Tongue (tissue), 2 donors: ENCODE measurements around a stretch of chr21.

GRCh38 chr21:33552900-33553535 lies 10.2 kb downstream of the SON start:
- RAMPAGE, long total RNA, result no peak

DNA sequence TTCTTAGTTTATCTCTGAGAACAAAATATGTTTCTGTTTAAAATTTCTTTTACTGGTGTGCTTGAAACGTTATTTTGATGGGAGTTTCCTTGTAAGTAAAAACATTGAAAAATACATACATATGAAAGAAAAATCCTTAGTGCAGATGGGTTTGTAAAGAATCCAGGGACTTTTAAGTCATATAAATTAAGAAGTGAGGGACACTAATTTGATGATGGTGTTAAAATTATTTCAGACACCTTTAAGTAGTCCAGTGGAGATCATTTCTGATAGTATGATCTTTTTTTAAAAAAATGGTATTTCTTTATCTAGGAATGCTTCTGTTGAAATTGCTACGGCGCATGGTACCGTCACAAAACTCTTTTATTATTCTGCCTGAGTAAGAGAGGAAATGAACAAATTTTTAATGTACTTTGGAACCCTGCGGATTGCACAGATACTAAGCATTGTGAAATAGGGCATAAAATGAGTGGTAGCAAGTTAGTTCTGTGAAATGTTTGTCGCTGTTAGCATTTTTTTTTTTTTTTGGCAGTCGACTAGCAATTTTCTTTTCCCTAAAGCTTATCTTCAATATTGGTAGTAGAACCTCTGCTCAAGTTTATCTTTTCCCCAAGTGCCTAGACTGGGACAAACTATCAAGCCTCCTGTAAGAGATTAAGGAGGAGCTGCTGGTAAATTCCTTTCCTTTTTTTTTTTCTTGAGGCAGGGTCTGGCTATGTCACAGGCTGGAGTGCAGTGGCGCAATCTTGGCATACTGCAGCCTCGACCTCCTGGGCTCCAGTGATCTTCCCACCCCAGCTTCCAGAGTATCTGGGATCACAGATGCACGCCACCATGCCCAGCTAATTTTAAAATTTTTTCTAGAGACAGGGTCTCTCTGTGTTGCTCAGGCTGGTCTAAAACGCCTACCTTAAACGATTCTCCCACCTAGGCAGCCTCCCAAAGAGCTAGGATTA lies 2.1 kb downstream of the ITSN1 start:
- RAMPAGE, long total RNA, result no peak

- RAMPAGE, long total RNA, result no peak
These were observed 118.5 kb downstream of the ITSN1 start for GRCh38 chr21:33760411-33761624.

- RAMPAGE, long total RNA, result no peak
These were observed 71.4 kb downstream of the ATP5PO start for GRCh38 chr21:33844100-33844802.

- RAMPAGE, long total RNA, result no peak
These were observed 47.7 kb downstream of the ATP5PO start for GRCh38 chr21:33867934-33868199.

DNA sequence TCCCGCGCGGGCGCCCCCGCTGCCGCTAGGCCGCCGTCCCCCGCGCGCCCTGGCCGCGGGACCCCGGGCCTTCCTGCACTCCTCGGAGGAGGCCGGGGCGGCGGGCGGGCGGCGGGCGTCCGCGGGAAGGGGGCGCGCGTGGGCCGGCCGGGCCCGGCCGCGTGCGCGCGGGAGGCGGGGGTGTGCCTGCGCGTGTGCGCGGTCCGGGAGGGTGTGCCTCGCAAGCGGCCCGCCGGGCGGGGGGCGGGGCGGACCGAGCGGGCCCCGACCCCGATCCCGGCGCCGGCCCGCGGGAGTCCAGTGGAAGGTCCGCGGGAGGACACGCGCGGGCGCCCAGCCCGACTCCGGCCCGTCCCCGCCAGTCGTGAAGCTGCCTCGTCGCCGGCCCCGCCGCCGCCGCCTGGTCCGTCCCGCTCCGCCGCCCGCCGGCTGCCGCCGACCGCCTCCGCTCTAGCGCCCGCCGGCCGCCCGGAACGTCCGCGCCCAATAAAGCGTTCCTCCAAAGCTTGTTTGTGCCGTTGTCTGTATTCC lies 461 bp downstream of the MRPS6 start:
- RAMPAGE, long total RNA, result no peak

- RAMPAGE, long total RNA, result no peak
These were observed 56.1 kb downstream of the MRPS6 start for GRCh38 chr21:34129424-34129962.

DNA sequence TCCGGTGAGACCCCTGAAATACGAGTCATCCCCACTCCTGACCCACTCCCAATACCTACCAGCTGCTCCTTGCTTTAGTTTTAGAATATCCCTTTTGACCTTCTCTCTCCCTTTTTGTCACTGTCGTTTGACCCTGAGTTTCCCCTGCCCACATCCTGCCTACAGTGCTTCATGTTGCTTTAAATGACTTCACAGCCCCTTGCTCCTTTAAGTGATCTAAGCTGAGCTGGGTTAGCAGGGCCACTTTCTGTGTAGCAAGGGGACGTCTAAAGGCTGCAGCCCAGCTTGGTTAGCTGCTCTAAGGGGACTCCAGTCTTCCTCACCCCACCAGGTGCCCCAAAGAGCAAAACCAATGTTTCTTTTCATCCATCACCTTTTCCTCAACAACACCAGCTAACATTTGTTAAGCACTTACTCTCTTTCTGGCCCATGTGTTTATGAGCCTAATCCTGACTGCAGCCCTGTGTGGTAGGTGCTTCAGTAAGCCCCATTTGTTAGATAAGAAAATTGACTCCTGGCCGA lies 125.5 kb downstream of the MRPS6 start:
- RAMPAGE, long total RNA, result no peak

DNA sequence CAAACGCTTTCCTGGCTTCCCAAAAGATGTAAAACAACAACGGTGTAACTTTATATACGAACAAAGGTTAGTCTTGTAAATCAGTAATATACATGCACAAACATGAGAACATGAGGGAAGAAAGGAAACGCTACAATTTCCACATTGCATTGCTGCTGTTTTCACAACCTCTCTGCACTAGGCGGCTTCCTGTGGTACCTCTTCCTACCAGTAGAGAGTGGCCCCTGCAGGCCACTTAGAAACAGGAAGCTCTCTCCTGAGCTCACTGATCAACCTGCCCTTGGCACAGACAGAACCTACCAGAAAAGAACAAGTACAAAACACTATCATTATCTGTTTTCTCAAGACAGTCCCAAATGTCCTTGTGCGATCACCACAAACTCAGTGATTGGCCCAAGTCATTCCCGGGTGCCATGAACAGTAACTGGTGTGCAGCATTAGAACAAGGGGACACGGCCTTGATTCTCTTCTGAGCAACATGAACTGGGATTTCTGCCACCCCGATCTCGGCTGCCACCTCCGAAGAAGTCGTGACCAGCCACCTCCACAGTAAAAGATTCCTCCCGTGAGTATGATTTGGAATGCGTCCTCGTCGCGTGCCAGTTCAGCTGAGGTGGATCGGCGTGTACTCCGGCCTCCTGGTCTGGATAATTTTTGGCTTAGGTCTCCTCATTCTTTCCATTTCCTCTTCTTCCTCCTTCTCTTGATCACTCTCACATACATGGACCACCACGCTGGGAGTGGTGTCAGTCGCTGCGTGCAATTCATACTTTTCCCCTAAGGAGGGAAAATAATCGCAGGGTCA lies 5.7 kb upstream of the KCNE1 start:
- RAMPAGE, long total RNA, result no peak

- RAMPAGE, long total RNA, result no peak
These were observed 11.2 kb upstream of the KCNE1 start for GRCh38 chr21:34523010-34523902.

- RAMPAGE, long total RNA, result no peak
These were observed 13.0 kb upstream of the KCNE1 start for GRCh38 chr21:34524613-34525782.

DNA sequence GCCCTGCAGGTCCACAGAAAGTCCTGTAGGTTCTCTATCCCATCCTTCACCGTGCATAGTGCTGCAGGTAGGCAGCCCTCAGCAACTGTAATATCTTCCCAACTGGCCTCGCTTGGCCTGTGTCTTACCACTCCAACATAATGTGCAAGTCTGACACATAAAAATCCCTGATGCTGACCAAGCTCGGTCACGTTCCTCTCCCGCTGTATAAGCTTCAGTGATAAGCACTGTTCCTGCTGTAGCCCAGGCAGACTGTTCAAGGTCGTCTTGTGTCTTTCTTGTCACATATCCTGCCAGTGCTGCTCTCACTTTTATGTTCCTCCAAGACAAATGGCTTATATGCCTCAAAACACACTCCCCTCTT lies 19.4 kb upstream of the KCNE1 start:
- RAMPAGE, long total RNA, result no peak

DNA sequence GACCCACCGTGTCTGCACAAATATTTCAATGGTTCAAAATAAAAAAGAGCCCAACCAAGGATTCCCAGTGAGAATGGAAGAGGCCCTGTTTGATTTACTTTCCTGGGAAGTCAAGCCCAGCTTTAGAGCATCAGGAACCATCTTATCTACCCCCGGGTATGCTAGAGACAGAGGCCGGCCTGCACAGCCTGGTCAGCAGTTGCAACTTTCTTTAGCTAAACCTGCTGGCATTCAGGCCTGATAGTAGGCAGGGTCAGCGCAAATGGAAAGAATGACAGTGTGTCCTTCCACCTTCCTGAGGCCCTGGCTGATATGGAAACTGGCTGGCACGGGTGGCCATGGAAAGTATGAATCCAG lies 34.9 kb downstream of the RCAN1 start:
- RAMPAGE, long total RNA, result no peak

GRCh38 chr21:34669996-34670736 lies 1.4 kb downstream of the CLIC6 start:
- RAMPAGE, long total RNA, result no peak

GRCh38 chr21:34790101-34790892 lies 121.5 kb downstream of the CLIC6 start:
- RAMPAGE, long total RNA, result no peak

GRCh38 chr21:34794457-34794788 lies 125.6 kb downstream of the CLIC6 start:
- RAMPAGE, long total RNA, result no peak

DNA sequence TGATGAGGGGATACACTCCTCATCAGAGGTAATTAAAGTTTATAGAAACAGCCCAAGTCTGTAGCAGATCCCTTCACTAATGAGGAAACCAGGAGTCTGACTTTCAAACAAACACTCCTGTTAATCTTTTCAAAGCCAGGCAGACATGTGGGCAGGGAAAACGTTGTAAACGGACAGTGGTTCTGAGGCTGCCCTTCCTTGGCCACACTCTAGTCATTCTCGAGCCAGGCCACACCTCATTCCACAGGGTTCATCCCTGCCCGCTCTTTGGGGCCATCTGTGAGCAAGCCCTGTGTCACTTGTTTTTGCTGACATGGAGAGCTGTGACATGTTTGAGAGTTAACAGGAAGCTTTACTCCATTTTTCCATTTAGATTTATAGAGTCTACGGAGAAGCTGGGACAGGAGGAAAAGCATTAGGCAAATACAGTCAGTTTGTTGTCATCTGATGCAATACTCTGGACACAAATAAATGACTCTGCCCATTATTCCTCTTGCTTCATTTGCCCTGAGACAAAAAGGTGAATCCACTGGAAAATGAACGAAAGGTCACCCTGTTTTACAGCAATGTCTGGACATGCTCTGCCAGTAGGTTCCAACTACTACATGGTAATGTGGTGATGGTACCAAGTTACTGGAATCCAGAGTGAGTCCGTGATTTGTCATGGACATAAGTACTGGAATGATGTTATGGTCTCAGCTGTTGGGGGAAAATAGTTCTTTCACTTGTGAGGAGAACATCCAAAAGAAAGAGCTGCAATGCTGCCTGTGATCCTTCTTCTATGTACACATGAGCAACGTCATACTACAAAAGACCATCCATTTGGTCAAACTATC lies 126.9 kb downstream of the CLIC6 start:
- RAMPAGE, long total RNA, result no peak

DNA sequence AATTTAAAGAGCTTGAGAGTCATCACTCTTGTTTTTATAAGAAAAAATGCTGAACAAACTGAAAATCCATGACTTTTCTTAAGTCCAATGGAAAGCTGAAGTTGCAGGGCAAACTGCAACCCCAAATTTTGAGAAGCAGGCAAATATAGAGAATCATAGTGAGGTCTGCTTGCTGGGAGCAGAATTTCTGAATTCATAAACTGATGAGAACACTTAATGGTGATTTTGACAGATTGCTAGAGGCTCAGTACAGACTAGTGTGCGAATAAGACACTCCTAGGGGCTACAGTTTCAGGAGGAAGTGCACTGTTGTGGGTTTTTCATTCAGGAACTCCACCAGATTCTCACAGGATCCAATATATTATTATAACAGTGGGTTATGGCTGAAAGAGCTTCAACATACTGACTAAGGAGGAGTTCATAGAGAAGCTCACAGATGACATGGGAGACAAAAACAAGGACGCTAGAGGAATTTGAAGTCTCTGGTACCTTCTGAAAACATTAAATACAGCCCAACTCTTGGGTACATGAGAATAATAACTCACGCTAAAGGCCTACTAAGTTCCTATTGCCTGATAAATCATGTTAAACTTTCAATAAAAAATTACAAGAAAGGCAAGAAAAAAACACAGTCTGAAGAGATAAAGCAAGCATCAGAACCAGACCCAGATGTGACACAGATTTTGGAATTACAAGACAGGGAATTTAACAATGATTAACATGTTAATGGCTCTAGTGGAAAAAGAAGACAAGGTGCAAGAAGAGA lies 135.3 kb downstream of the CLIC6 start:
- RAMPAGE, long total RNA, result no peak

DNA sequence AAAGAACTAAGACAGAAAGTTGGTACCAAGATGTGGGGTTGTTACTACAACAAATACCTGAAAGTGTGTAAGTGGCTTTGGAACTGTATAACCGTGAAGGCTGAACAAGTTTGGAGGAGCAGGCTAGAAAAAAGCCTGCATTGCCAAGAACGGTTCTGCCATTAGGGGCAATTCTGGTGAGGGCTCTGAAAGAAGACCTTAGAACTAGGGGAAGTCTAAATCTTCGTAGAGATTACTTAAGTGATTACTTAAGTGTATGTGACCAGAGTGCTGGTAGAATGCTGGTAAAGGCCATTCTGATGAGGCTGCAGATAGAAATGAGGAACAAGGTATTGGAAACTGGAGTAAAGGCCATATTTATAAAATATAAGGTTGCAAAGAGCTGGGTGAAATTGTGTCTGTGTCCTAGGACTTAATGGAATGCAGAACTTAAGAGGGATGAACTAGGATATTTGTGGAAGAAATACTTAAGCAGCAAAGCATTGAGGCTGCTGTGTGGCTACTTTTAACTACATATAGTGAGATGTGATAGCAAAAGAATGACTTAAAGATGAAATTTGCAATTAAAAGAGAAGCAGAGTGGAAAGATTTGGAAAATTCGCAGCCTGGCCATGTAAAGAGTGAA lies 158.1 kb downstream of the CLIC6 start:
- RAMPAGE, long total RNA, result no peak

- RAMPAGE, long total RNA, result no peak
These were observed 183.0 kb downstream of the RUNX1 start for GRCh38 chr21:34866124-34866538.